ENCODE data around the gene PAIP2.

- PRO-cap = no peak
CAGE:
- cytosol, long polyA plus RNA = no peak
- long polyA plus RNA = no peak
- nucleus, long polyA plus RNA = no peak
Observed at GRCh38 chr5:138338854-138340001, 1.2 kb downstream of the FAM53C start.

DNA sequence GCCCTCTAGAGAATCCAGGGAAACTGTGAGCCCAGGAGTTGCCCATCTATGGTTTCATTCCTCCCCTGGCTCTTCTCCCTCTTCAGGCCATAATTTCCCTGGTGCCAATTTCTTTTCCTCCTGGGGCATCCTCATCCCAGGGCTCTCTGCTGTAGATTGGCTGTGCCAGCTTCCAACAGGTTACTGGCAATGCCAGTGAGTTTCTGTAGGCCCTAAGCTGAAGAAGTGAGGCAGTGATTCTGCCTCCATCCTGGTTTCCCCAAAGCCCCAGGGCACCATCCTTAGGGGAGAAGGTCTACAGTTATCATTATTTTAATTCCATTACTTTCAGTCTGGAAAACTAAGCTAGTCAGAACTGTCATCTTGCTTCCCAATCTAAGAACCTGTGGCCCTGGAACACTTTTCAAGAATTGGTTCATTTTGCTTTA lies 3.7 kb upstream of the KDM3B start:
- PRO-cap = no peak
CAGE:
- cytosol, long polyA plus RNA = no peak
- long polyA plus RNA = no peak
- nucleus, long polyA plus RNA = no peak

DNA sequence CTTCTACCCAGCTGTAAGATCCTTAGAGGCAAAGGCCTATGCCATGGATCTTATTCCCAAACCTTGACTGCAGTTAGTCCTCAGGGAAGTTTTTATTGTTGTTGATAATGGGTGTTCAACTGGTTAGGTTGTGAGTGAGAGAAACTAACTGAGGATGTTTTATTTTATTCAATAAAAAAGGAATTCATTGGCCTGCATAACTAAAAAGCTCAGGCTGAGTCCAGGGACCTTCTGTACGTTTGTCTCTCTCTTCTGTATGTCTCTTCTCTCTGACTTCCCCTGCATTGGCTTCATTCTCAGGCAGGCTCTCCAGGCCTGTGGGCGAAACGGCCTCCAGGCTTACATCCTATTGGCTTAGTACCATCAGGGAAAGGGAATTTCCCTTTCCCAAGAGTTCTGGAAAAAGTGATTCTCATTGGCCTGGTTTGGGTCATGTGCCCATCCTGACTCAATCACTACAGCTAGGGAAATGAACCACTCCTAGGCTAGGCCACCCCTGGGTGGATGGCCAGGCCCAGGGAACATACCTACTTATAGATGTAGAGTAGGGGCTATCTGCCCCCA lies 4.1 kb upstream of the EGR1 start:
- PRO-cap = no peak
CAGE:
- cytosol, long polyA plus RNA = no peak
- long polyA plus RNA = no peak
- nucleus, long polyA plus RNA = no peak

GRCh38 chr5:138469214-138470244 lies 4.2 kb downstream of the EGR1 start:
- PRO-cap = no peak
CAGE:
- cytosol, long polyA plus RNA = no peak
- long polyA plus RNA = no peak
- nucleus, long polyA plus RNA = no peak

DNA sequence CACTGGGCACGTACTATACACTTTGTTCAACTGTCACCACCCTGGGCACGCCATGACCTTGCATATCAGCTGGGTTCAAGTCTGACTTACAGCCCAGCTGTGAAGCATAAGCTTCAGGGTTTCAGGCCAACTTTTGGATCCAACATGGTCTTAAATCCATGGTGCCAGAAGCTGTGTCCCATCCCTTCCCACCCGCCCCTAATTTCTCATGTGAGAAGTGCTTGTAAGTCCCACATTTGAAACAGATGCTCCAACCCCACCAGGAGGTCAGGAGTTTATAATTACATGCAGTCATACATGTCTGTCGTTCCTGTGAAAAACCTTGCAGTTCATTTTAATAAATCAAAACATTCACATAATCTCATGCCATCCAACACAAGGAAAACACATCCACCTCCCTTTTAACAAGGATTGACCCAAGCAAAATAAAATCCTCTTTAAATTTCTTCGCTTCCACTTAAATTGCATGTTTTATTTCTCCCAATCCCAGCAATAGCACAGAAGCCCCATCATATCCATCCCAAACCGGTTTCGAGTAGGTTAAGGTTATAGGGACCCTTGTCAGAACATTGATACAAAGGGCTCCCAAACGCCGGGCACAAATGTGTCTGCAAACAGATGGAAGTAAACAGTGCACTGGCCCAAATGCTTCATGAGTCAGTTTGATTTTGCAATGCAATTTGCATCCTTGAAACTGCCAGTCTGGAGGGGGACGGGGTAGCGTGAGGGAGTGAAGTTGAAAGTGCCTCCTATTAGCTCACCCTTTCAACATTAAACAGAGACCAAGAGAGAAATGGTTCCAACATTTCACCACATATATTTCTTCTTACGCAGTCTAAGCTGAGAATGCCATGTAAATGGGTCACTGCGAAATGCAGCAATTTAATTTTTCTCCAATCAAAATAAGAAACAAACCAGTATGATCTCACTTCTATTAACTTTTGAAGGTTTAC lies 35.8 kb downstream of the ETF1 start:
- PRO-cap = no peak
CAGE:
- cytosol, long polyA plus RNA = no peak
- long polyA plus RNA = no peak
- nucleus, long polyA plus RNA = no peak

- PRO-cap = no peak
CAGE:
- cytosol, long polyA plus RNA = no peak
- long polyA plus RNA = no peak
- nucleus, long polyA plus RNA = no peak
Observed at GRCh38 chr5:138541752-138542575, 1.1 kb downstream of the ETF1 start.

- PRO-cap = no peak
CAGE:
- cytosol, long polyA plus RNA = no peak
- long polyA plus RNA = no peak
- nucleus, long polyA plus RNA = no peak
Observed at GRCh38 chr5:138551481-138552283, 8.6 kb upstream of the ETF1 start.

- PRO-cap = no peak
CAGE:
- cytosol, long polyA plus RNA = no peak
- long polyA plus RNA = no peak
- nucleus, long polyA plus RNA = no peak
Observed at GRCh38 chr5:138566460-138567149, 8.6 kb downstream of the HSPA9 start.

- PRO-cap = no peak
CAGE:
- cytosol, long polyA plus RNA = no peak
- long polyA plus RNA = no peak
- nucleus, long polyA plus RNA = no peak
Observed at GRCh38 chr5:138570241-138570758, 4.9 kb downstream of the HSPA9 start.

GRCh38 chr5:138611254-138611995 lies 36.2 kb upstream of the HSPA9 start:
- PRO-cap = no peak
CAGE:
- cytosol, long polyA plus RNA = no peak
- long polyA plus RNA = no peak
- nucleus, long polyA plus RNA = no peak

- PRO-cap = no peak
CAGE:
- cytosol, long polyA plus RNA = no peak
- long polyA plus RNA = no peak
- nucleus, long polyA plus RNA = no peak
Observed at GRCh38 chr5:138654392-138654942, 79.3 kb upstream of the HSPA9 start.

GRCh38 chr5:138901416-138902263 lies 26.5 kb upstream of the LRRTM2 start:
- PRO-cap = no peak
CAGE:
- cytosol, long polyA plus RNA = no peak
- long polyA plus RNA = no peak
- nucleus, long polyA plus RNA = no peak

GRCh38 chr5:138961647-138962676 lies 86.8 kb upstream of the LRRTM2 start:
- PRO-cap = no peak
CAGE:
- cytosol, long polyA plus RNA = no peak
- long polyA plus RNA = no peak
- nucleus, long polyA plus RNA = no peak

- PRO-cap = no peak
CAGE:
- cytosol, long polyA plus RNA = no peak
- long polyA plus RNA = no peak
- nucleus, long polyA plus RNA = no peak
Observed at GRCh38 chr5:139278268-139279102, 15.1 kb upstream of the MATR3 start.

- PRO-cap = no peak
CAGE:
- cytosol, long polyA plus RNA = no peak
- long polyA plus RNA = no peak
- nucleus, long polyA plus RNA = no peak
Observed at GRCh38 chr5:139312891-139313242, 19.3 kb downstream of the MATR3 start.

DNA sequence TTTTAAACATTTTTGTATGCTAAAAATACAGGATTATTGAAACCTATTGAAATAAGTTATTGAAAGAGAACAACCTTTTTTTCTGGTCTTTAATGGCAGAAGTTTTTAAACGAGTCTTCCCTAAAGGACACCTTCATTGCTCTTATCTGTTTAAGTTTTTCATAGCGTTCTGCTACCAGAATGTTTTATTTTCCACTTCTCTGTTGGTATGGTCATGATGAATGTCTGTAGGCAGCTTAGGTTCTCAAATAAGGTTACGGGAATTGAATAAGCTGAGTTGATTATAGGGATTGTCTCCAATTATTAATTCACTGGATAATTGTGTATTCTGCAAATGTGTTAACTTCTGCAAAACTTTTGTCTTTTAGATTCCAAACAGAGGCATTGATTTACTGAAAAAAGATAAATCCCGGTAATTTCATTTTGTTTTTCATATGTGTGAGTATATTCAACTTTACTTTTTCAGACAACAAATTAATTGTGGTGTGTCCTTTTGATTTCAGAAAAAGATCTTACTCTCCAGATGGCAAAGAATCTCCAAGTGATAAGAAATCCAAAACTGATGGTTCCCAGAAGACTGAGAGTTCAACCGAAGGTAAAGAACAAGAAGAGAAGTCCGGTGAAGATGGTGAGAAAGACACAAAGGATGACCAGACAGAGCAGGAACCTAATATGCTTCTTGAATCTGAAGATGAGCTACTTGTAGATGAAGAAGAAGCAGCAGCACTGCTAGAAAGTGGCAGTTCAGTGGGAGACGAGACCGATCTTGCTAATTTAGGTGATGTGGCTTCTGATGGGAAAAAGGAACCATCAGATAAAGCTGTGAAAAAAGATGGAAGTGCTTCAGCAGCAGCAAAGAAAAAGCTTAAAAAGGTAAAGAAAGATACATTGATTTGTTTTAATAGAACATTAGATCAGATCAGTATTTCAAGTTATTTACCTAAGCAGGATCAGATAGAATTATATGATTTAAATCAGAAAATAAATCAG lies 19.3 kb upstream of the PAIP2 start:
- PRO-cap = no peak
CAGE:
- cytosol, long polyA plus RNA = start-site peak on the plus strand centred at position 666 of the sequence, 280 bp wide, 470 and 301 reads in 2 replicates
- long polyA plus RNA = no peak
- nucleus, long polyA plus RNA = no peak

GRCh38 chr5:139323208-139323559 lies 18.5 kb upstream of the PAIP2 start:
- PRO-cap = no peak
CAGE:
- cytosol, long polyA plus RNA = no peak
- long polyA plus RNA = no peak
- nucleus, long polyA plus RNA = no peak

DNA sequence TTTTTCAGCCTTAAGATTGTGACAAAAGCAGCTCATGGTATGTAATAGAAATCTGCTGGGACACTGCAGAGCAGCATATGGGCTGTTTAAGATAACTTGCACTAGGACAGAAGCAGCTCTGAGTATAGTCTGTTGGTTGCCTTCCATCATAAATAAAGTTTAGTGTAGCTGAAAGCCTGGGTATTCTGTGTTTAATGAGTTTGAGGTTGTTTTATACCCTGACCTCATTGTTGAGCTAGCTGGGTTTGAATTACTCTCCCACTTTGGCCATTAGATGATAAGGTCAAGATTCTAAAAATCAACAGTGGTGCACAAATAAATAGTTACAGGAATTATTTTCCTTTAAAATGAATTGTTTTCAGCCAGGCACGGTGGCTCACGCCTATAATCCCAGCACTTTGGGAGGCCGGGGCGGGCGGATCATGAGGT lies 9.3 kb upstream of the PAIP2 start:
- PRO-cap = no peak
CAGE:
- cytosol, long polyA plus RNA = no peak
- long polyA plus RNA = no peak
- nucleus, long polyA plus RNA = no peak

DNA sequence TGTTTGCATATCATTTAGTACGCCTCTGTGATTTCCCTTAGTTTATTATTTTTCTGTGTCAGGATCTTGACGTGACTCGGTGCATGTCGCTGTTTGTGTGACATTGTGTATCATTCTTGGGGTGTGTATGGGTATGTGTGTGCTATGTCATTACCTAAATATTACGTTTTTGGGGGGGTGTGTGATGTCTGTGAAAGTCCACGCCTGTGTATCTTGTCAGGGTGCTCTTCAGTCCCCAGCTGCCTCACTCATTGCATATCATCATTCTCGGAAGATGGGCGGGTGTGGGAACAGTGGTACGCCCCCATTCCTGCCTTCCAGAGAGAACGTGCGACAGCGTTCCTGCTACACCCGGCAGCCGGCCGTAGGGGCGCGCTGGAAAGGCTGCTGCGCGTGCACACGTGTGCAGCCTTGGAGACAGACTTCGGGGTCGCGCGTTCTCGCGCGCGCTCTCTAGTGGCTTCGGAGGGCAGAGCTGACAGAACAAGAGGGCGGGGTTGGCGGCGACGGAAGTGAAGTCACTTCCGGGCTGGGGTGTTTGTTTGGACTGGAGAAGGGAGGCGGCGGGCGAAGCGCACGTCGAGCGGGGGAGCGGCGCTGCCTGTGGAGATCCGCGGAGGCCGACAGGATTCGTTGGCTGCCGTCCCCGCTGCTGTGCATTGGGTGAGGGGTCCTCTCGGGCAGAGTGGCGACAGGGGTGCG lies at the start of gene PAIP2:
TSS of gene PAIP2 (plus strand) at position 537 of the 702 bp plus-strand sequence.
- PRO-cap = bidirectional peak, plus-strand start at position 552 of the sequence, minus-strand start at position 427 of the sequence
CAGE:
- cytosol, long polyA plus RNA = start-site peak on the plus strand centred at position 551 of the sequence, 40 bp wide, 919 and 332 reads in 2 replicates
- long polyA plus RNA = start-site peak on the plus strand centred at position 563 of the sequence, 53 bp wide, 331 and 244 reads in 2 replicates
- nucleus, long polyA plus RNA = start-site peak on the plus strand centred at position 549 of the sequence, 75 bp wide, 573 and 223 reads in 2 replicates

DNA sequence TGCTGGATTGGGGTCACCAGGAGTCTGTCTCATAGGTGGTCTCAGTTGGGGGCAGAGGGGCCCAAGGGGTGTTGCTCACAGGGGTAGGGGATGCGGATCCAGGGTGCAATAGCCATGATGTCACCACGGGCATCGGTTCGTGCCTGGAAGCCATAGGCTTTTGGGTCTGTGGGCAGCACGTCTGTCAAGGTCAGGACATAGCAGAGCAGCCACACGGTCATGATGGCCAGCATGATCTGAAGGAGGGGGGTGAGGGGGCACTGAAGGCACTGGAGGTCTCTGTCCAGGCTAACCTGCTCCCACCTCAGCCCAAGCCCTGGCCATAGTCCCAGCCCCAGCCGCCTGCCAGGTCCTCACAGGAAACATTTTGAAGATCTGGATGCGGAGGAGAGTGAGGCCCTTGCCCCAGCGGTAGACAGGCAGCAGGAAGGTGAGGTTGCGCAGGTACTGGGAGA lies 3.5 kb downstream of the SLC23A1 start:
- PRO-cap = no peak
CAGE:
- cytosol, long polyA plus RNA = no peak
- long polyA plus RNA = no peak
- nucleus, long polyA plus RNA = no peak